NB4 (cell line): ENCODE data around the genes KRT26 and KRTAP2-1.

DNA sequence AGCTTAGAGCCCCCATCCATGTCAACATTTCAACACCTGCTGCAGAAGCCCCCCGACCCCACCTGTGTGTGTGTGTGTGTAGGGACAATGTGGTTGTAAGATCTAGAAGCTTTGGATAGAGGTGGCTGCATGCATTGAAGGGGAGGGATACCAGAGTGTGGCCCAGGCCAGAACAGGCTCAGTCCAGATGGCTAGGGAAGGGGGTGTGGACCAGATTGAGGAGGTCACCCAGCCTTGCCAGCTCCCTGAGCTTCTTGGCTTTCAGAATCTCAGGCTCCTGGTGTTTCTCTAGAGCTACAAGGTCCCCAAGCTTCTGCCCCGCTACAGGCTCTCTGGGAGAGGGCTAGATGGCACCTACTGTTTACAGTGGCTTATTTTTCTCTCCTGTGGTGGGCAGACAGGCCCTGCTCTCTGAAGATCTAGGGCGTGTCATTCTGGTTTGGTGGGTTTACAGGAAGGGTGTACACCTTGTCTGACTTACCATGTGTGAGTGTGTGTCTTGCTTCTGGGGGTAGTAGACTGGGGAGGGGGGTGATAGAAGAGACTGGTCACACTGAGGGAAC is 975 bp downstream of the RARA start:
- RRBS = no CpG with 5 or more reads among the region's 3 CpGs

GRCh38 chr17:40311049-40311554 is 2.1 kb downstream of the RARA start:
- RRBS = no CpG with 5 or more reads among the region's 8 CpGs

- RRBS = no CpG with 5 or more reads among the region's 2 CpGs
These were observed 12.7 kb downstream of the RARA start for GRCh38 chr17:40321734-40321980.

GRCh38 chr17:40343512-40344249 is 20.9 kb downstream of the GJD3 start:
- RRBS = no CpG with 5 or more reads among the region's 9 CpGs

GRCh38 chr17:40348368-40349092 is 16.0 kb downstream of the GJD3 start:
- RRBS = 97% methylated on average over 3 of the region's 13 CpGs

DNA sequence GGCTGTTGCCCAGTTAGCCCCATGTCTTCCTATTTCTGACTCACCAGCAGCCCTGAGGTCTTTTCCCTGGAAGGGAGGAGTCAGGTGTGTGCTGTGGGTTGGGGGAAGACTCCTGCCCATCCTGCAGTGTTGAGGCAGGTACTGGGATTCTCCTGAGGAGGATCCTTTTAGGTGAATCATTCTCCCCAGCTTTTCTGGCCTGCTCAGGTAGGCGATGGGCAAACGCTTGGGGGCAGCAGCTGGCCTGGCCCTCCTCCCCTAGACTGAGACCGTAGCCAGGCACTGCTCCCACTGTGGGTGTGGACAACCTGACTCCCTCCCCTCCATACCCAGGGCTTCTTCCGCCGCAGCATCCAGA is 15.1 kb downstream of the GJD3 start:
- RRBS = no CpG with 5 or more reads among the region's 5 CpGs

GRCh38 chr17:40396152-40396516 is 21.6 kb downstream of the TOP2A start:
- RRBS = no CpG with 5 or more reads among the region's 4 CpGs

DNA sequence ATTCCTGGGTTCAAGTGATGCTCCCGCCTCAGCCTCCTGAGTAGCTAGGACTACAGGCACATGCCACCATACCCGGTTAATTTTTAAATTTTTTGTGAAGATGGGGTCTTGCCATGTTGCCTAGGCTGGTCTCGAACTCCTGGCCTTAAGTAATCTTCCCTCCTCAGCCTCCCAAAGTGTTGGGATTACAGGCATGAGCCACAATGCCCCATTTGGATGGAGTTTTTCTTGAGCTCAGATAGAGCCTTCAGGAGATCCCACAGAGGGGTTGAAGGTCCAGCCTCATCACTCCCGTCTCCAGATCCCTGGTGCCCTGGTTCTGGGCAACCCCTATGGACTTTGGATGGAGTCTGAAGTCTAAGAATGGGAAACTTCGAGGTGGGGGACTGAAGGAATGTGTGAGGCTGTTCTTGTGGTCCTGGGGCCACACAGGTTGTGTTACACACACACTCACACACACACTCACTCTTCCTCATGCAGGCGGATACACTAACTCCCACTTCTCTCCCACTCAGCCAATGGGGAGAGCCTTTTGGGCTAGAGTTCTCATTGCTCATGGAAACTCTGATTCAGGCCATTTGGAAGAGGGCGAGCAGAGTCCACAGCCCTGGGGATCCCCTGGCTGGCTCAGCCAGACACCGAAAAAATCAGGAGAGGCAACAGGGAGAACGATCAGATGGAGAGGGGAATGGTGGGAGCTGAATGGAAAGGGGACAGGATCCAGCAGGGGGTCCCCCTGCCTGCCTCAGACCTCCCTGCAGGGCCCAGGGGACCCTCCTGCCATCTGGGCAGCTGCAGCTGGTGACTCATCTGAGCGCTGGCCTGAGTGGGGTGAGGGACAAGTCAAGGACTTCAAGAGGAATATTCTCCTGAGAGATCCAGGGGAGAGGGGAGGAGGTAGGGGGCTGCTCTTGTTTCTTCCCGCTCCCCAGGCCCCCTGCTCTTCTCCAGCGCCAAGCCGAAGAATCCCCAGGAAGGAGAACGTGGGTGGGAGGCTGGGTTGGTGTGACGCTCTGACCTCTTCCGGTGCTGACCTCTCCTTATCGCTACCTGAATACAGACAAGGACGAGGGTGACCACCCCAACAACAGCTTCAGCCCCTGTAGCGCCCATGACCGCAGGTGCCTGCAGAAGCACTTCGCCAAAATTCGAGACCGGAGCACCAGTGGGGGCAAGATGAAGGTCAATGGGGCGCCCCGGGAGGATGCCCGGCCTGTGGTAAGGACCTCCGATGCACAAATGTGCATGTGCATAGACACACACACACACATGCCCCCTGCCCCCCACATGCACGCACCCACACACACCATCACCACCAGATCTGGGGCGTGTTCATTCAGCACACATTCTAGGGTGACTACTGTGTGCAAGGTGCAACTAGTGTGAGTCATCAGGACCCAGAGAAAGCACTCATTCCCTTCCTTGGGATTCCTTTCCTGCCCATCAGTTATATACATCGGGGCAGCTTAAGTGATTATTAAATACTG is 9.2 kb downstream of the IGFBP4 start:
- RRBS = 100% methylated on average over 1 of the region's 30 CpGs

- RRBS = no CpG with 5 or more reads among the region's 5 CpGs
These were observed 17.3 kb downstream of the IGFBP4 start for GRCh38 chr17:40460405-40461083.

GRCh38 chr17:40473133-40474031 is 28.0 kb downstream of the TNS4 start:
- RRBS = no CpG with 5 or more reads among the region's 12 CpGs

DNA sequence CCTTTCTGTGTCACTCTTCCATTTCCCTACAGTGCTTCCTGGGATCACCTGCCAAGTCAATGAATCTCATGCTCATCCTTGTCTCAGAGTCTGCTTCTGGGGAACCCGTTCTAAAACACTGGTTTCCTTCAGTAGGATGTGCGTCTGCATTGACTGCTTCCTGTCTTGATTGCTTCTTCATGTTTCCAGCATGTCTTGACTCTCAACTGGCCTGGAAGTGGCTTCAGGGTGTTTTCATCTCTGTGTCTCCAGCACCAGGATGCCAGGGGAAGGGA is 13.9 kb upstream of the TNS4 start:
- RRBS = no CpG with 5 or more reads among the region's 2 CpGs

DNA sequence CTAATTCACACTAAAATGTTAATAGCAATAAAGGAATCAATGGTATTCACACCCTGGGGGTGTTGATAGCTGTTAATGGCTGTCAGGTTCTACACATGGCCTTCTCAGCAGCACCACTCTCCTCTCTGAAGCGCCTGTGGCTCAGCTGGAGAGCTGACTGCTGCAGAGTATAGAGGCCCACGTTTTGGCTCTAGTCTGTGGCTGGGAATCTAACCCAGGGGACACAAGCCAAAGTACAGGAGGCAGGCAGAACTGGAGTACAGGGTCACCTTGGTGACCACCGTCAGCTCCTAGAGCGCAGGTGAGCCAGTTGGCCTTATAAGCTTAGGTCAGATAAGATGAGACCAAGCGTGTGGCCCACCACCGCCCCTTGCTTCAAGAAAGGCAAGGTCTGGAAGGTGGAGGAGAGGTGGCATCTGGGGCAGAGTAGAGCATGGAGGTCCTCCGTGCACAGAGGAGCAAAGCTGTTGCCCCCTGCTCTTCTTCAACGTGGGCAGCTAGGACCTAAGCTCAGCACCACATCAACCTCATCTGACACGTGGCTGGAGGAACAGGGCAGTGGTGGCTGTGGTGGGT is 25.4 kb downstream of the CCR7 start:
- RRBS = no CpG with 5 or more reads among the region's 9 CpGs

- RRBS = no CpG with 5 or more reads among the region's 13 CpGs
These were observed 22.5 kb downstream of the CCR7 start for GRCh38 chr17:40542584-40543391.

- RRBS = no CpG with 5 or more reads among the region's 9 CpGs
These were observed 16.2 kb downstream of the CCR7 start for GRCh38 chr17:40548896-40549697.

DNA sequence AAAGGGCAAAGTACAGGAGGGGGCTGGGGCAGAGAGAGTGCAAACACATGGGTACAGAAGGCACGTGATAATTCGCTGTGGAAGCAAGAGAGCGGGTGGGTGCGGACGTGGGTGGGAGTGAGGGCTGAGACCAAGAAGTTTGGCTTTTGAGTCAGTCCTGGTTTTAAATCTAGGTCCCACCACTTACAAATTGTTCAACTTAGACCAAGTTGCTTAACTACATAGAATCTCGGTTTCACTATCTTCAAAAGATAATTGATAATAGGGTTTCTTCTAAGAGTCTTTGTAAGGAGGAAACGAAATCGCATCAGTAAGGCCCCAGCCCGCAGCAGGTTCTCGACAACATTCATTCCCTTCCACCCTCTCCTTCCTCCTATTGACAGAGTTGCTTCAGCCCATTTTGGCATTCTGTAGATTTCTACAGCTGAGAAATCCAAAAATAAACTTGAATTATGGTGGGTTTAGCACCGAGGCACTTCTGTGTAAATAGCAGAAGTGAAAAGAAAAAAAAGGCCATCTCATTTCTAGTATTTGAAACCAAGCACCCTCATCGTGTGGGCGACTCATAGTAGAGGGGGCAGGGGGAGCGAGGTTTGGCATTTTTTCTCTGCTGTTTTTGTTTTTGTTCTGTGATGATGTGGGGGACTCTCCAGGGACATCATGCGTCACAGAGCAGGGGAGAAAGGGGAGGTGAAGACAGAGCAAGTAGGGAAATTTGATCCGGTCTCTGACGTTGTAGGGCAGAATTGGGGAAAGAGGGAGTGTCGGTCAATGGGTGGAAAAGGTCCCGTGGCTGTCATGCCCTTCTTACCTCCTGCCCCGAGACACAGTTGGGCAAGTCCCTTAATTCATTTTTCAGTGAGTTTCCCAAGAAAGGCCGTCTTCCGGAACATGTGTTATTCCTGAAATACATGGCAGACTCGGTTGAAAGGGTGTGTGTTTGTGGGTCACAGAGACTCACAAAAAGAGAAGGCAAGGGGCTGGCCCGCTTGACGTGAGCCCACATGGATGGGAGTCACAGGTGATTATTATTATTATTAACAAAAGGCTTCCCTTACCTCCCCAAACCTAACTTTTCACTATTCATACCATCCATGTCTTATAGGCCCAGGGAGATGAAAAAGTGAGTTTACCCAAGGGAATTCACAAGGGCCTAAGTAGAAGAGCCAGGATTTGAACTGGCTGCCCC is 33.8 kb upstream of the CCR7 start:
- RRBS = no CpG with 5 or more reads among the region's 25 CpGs

GRCh38 chr17:40772007-40772262 is at the start of gene KRT26:
TSS of gene KRT26 (minus strand) at chr17:40772201.
- RRBS = 91% methylated on average over 5 of the region's 6 CpGs

DNA sequence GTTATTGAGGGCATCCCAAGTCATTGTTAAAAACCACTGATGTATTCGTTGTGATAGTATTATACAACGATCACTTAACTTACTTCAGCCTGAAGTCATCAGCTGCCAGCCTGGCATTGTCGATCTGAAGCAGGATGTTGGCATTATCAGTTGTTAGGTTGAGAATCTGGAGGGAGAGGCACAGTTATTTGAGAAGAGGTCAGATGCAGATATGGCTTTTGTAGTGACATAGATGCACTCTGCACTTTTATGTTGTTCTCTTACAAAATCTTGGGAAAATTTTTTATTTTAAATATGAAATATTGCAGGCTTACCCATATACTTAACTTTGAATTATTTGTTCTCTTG is 1.5 kb downstream of the KRT10 start:
- RRBS = no CpG with 5 or more reads among the region's 3 CpGs

DNA sequence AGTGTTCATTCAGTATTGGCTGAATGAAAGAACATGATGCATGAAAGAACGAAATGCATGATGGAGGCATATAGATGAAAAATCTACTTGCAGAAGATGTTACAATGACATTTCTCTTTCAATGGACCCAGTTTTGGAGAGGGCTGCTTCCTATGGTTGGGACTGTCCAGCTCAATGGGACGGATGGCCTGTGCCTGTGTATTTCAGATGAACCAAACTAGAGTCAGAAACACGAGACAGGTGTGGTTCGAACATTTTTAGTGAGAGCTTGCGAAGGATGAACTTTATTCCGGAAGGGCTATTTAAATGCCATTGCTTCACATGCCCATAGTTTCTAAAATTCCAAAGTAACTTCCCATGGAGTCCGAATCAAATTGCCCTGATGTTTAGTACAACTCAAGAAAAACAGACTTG is 1.5 kb downstream of the KRT20 start:
- RRBS = no CpG with 5 or more reads among the region's 7 CpGs

- RRBS = no CpG with 5 or more reads among the region's 5 CpGs
These were observed 10.5 kb downstream of the KRT23 start for GRCh38 chr17:40926903-40927477.

- RRBS = no CpG with 5 or more reads among the region's 7 CpGs
These were observed at the start of gene KRTAP2-1 for GRCh38 chr17:41047177-41047519. TSS of gene KRTAP2-1 (minus strand) at chr17:41047316.